Airway epithelial cell (primary cell): Measurements from ENCODE around the genes TRIM49B, OR4C11, OR5D3P, OR5D16, OR8U1, OR5M3, SSRP1 and P2RX3.

GRCh38 chr11:48915835-48916144 lies 67.9 kb downstream of the TRIM51G start:
- RAMPAGE, long total RNA: no peak

DNA sequence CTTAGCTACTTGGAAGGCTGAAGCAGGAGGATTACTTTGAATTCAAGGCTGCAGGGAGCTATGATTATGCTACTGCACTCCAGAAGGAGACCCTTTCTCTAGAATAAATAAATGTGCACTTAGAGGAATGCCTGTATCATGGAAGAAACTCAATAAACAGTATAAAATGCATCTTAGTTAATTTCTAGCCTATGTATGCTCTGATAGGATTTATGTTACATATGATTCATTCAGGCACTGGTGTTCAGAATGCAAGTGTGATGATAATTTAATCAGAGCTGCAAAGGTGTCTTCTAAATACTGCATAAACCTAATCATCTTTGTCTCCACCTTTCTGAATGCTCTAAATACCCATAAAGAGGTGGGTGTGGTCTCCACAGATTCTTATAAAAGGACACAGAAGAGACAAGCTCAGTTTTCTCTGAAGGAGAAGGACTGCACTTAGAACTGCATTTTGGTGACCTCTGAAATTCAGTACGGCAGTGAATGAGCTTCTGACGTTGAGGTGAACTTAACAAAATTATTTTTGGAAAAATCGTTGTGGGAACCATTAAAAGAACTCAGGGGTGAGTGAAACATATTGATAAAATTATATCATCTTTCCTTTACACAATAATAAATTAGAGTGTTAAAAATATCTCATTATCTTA lies at the start of gene TRIM49B:
TRIM49B (plus strand) TSS at position 414 of the 650 bp plus-strand sequence.
- RAMPAGE, long total RNA: no peak

- RAMPAGE, long total RNA: no peak
These were observed at the start of gene OR4C11 for GRCh38 chr11:55607489-55608013. Gene OR4C11 (minus strand): TSS chr11:55607645.

DNA sequence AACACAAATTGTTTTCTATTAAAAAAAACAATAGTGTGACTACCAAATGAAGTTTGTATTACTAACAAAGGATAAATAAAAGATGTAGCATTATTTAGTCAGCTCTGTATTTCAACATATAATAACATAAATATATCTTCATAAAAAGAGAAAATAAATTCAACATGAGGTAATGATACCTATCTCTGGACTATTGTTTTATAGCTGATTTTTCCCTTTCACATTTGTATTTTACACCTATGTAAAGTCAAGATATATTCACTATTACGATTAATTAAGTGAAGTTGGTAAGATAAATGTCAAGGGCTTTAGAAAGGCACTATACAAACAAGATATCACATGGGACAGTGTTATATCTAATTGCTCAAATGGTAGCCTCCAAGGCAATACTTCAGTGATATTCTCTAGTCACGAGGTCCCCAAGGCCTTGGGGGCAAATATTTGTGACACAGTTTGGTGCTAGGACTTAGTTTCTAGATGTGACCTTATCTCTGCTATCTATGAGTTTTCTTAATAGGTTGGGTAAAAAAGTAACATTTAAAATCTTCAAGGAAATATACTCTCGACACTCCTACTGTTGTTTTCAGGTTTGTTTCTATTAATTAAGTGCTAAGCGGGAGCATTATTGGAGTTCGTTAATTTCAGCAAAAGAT lies at the start of gene OR5D3P:
OR5D3P (plus strand) TSS at position 414 of the 653 bp plus-strand sequence.
- RAMPAGE, long total RNA: no peak

DNA sequence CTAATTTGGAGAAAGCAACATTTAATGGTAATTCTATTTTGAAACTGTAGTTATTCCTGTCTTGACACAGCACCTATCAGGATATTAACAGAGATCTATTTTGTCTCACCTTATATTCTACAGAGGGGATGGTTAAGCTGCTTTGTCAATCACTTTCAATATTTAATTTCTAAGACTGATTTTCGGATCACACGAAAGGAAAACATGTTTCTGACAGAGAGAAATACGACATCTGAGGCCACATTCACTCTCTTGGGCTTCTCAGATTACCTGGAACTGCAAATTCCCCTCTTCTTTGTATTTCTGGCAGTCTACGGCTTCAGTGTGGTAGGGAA lies at the start of gene OR5D16:
OR5D16 (plus strand) TSS at position 205 of the 335 bp plus-strand sequence.
- RAMPAGE, long total RNA: no peak

- RAMPAGE, long total RNA: no peak
These were observed at the start of gene OR8U1 for GRCh38 chr11:56375340-56375865. Gene OR8U1 (plus strand): TSS chr11:56375624.

GRCh38 chr11:56473168-56473515 lies at the start of gene OR5M3:
Gene OR5M3 (minus strand): TSS chr11:56473352.
- RAMPAGE, long total RNA: no peak

GRCh38 chr11:56790040-56790344 lies 41.5 kb upstream of the OR9G4 start:
- RAMPAGE, long total RNA: no peak

DNA sequence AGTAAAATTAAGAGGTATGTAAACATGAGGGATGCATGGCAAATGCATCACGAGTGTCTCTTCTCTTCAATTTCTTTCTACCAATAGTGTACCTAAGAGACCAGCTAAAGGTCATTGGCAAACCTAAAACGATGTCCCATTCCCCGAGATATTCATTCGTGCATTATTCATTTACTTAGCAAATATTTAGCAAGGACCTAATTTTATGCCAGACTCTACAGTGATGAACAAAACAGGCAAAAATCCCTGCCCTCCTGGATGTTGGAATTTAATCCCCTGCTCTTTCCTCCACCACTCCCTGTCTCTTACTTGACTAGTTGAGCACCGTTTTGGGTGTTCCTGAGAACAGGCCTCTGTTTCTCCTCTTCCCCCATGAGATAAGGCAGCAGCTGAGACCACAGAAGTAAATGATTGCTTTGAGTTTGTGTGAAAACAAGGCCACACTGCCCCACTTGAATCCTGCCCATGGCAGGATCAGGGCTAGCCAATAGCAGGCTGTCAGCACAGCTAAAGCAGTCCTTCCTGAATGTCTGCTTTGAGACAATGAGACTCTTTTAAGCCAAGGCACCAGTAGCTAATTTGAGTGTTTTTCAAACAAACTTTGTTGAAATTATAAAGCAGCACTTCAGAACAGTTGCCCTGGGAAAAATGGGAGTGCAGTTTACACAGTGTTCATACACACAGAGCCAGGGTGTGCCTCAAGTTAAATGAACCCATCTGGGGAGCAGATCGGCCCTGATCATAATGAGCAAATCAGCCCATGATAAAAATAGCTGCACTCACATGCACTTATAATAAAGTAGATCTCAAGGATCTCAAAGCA lies 103.7 kb upstream of the OR5AK2 start:
- RAMPAGE, long total RNA: no peak

GRCh38 chr11:57275625-57276038 lies 38.6 kb upstream of the APLNR start:
- RAMPAGE, long total RNA: no peak

GRCh38 chr11:57308841-57309705 lies 15.7 kb downstream of the TNKS1BP1 start:
- RAMPAGE, long total RNA: no peak

- RAMPAGE, long total RNA: no peak
These were observed 14.9 kb downstream of the TNKS1BP1 start for GRCh38 chr11:57309706-57310387.

GRCh38 chr11:57310388-57310598 lies 14.5 kb downstream of the TNKS1BP1 start:
- RAMPAGE, long total RNA: no peak

DNA sequence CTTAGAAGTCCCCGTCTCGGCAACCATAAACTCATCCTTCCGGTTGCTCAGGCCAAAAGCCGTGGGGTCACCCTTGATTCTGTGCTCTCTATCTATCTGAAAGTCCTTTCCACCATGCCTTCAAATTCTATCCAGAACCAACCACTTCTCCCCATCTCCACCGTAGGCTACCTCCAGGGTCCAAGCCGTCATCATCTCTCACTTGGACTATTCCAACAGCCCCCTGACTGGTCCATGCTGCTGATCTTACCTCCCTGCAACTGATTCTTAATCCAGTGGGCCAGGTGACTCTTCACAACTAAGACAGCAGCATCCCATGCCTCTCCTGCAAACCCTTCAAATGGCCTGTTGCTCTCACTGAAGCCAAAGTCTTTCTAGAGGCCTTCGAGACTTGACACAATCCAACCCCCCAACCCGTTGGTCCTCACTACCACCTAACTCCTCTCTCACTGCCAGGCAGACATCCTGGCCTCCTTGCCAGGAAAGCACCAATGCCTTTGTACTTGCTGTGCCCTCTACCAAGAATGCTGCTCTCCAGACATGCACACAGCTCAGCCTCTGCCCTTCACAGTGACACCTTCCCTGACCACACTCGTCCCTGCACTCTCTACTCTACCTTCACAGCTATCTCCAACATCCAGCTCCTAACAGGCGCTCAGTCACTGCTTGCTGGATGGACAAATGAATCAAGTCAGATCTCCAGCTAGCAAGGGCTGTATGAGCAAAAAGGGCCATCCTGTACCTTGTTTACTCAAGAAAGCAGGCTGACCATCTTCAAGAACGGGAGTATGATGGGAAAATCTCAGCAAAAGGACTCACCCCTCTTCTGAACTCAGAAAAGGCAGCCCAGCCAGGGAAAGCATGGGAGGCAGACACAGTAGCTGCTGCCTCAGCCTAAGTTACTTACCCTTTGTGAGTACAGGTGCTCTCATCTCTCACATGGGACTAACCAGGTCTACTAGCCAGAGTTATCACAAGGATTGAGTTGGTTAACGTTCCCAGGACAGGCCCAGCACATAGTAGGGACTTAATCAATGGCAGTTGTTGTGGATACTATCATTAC lies 7.9 kb downstream of the TNKS1BP1 start:
- RAMPAGE, long total RNA: no peak

DNA sequence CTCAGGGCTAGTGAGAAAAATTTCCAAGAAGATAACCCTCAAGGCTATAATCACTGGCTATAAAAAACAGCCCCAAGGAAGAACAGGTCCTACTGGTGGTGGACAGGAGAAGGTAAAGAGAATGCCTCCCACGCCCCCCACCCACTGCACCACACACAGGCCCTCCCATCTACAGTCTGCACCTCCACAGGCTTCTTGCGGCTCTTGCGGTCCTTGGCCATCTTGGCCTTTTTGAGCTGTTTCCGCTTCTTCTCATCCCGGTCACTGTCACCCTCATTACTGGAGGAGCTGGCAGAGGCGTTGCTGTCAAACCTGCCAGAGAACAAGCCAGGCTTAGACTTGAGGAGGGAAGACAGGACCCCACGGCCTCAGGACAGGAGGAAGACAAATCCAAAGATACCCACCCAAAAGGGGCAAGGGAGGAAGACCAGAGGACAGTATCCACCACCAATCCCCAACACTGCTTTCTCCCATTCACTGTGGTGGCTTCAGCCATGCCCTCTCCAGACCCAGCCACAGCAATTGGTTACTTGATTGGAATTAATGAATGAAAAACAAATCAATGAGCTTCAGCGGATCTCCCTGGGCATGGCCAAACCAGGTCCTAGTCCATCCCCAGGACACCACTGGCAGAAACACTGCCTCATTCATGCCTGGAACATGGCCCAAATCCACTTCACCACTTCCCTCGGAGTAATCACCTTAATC lies 3.5 kb upstream of the TNKS1BP1 start:
- RAMPAGE, long total RNA: no peak

DNA sequence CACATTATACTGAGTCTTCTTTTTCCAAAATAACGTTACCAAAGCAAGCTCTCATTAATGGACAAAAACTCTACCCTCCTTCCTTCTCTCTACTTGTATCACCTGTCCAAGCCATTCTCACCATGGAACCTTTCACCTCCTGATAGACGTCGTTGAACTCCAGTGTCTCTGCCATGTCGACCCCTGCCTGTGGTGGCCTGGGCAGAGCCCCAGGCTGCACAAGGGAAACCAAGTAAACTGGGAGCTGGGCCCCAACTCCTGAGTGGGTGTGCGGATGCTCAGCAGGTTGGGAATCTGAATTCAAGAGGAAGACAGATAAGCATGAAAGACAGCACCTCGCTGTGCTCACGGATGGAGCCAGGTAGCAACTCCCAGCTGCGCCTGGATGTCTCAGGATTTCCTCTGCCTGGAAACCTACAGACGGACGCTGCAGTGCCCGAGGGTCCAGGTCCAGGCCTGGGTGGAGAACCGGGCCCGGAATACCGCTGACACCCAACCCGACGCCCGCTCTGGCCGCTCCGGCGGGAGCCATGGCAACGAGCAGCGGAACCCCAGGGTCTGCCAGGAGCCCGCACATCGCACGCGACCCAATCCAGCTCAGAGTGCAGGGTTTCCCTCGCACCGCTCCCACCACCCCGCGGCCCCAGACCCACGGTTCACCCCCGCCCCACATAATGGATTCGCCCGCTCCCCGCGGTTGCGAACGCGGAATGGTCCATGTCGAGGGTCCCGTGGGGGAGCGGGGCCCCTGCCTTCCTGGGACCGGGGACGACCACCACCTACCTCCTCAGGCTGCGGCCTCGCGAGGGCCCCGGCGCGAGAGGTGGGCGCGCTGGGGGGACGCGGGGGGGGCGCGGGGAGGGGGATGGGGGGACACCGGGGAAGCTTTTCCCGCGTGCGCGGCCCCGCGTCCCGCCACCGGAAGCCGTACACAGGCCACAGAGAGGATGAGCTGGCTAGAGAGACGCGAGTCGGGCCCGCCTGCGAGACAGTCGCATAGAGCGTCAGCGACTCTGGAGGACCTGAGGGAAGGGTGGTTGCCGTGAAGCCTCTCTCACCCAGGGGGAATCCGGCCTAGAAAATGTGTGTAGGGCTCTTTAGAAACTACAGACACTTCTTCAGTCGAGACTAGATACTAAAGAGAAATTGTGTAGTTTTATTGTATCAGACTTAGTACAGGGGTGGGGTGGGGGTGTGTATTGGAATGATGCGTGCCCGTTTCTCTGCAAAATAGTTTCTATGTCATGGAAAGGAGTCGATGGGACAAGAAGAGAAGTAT lies at the start of gene SSRP1:
SSRP1 (minus strand) TSS at position 946 of the 1,279 bp plus-strand sequence.
- RAMPAGE, long total RNA: no peak

- RAMPAGE, long total RNA: no peak
These were observed at the start of gene P2RX3 for GRCh38 chr11:57337982-57338425. Gene P2RX3 (plus strand): TSS chr11:57338352.

DNA sequence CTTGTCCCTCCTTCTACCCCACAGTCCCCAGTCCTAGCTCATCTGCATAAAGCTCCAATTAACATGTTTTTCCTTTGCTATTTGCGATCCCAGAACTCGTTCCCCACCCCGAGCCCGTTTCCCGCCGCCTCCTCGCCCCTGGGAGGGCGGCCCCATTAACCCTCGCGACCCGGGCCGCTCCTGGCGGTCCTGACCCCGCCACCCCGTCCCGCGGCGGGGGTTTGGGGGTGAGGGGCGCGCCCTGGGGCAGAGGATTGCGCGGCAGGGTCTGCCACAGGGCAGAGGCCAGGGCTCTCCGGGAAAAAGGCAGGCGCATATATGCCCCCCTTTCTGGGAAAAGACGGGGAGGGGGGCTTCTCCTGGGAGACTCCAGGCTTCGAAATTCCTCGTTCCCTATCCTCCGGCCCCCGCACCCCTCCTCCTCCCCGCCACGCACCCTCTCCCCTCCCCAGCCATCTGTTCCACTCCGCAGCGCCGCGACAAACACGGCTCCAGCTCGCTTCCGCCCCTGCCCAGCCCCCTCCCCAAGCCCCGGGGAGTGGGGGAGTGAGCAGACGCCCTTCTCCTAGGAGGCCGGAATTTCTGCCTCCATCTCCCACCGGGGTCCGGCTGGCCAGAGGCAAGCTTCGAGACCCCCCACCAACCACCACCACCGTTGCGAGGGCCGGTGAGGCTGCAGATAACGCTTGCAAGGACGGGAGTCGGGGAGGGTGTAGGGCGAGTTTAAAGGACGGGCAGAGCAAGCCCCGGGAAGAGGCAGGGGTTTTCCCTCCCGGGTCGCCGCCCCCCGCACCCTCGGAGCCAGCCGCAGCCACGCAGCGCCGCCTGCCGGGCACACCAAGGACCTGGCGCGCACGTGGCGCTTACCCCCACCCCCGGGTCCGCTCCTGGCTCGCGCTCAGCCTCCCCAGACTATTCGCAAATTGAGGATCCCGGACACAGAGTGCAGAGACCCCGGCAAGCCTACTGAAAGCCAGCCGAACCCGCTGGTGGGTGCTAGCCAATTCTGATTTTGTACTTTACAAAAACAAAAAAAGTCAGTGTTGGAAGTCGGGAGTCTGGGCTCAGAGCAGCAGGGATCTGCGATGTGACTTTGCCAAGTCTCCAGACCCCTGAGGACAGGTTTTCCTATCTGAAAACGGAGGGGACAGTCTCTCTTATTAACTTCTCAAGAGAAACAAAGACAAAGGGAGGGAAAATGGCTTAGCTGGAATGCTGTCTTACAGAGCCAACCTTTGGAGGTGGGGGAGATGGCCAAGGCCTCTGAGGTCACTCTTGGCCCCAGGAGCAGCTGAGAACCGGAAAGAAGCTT lies 22.5 kb downstream of the RTN4RL2 start:
- RAMPAGE, long total RNA: no peak

DNA sequence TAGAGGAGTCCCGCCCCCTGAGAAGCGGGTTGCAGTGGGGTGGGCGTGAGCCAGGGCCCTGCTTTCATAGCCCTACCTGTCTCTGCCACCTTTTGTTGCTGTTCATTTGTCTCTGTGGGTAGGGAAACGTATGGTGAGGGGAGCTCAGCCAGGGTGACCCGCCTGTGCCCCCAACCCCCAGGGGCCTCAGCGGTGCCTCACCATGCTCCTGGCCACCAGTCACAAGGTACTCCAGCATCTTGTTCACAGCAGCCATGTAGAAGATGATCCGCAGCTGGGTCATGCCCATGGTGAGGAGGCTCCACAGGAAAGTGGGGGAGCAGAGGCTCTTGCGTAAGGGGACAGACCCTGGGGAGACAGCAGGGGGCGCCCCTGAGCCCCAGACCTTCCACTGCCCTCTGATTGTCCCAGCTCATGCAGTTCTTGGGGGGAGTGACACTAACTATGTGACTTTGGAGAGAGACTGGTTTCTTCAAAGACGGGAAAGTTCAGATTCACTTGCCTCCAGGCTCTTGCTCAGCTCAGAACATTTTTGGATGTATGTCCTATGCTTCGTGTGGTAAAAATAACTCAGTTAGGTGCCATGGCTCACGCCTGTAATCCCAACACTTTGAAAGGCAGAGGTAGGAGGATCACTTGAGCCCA lies 23.9 kb downstream of the SLC43A1 start:
- RAMPAGE, long total RNA: no peak

DNA sequence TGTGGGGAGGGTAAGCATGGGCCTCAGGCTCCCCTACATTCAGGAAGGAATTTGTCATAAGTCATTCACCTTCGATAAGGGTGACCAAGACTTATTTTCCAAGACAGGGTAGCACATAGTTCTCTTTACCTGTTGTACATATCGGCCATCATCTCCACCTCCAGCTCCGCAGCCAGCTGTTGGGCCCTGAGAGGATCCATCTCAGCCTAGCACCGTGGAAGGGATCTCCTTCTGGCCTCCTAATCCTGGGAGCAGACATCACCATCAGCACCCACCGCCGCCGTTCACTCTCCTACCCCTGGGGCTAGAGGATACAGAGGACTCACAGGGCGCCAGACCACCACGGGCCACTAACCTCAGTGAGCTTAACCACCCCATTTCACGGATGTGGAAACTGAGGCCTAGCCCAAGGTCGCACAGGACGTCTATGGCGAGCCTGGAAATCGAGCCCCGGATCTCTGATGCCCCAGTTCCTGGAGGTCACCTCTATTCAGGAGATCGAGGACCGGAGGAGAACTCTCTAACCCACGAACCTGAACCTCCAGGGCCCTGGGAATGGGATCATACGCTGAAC lies 477 bp downstream of the TIMM10 start:
- RAMPAGE, long total RNA: no peak